HCT116 (cell line): ENCODE measurements around a stretch of chr1.

DNA sequence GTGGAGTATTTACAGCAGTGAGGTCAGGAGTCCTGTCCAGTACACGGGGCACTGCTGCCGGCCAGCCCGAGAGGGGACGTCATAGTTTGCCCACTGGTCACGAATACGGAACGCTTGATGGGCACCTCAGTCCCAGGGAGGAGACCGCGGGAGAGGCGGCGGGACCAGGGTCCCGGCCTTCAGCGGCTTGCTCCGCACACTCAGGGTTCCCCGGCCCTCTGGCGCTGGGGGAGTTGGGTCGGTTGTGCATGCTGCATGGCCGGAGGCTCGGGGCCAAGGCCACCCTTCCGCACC lies 28.8 kb upstream of the PRSS38 start:
- RRBS = 95% methylated on average over 6 of the region's 20 CpGs

DNA sequence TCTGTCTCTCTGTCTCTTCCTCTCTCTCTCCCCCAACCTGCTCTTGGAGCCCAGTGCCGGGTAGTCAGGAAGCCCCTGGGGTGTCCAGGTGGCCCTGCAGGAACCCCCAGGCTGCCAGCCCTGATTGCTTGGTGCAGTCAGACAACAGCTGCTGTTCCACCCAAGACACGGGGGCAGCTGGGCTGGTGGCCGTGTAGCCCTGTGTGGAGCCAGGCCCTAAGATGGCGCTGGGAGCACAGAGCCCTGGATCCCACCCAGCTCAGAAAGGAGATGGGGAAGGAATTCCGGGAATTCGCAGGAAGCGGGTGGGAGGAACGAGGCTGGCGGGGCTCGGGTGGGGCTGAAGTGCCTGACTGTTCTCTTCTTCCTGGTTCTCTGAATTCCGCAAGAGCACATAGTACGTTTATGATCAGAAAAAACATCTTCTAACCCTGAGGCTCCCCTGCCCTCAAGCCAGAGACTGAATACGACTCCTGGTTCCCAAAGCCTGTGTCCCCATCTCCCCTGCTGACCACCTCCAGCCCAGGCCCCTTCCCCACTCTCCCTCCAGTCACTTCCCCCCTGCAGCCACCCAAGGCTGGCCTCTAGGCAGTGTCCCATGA lies 55.1 kb downstream of the WNT9A start:
- RRBS = no CpG with 5 or more reads among the region's 13 CpGs

GRCh38 chr1:227895767-227896560 lies 51.8 kb downstream of the WNT9A start:
- RRBS = 81% methylated on average over 6 of the region's 26 CpGs

DNA sequence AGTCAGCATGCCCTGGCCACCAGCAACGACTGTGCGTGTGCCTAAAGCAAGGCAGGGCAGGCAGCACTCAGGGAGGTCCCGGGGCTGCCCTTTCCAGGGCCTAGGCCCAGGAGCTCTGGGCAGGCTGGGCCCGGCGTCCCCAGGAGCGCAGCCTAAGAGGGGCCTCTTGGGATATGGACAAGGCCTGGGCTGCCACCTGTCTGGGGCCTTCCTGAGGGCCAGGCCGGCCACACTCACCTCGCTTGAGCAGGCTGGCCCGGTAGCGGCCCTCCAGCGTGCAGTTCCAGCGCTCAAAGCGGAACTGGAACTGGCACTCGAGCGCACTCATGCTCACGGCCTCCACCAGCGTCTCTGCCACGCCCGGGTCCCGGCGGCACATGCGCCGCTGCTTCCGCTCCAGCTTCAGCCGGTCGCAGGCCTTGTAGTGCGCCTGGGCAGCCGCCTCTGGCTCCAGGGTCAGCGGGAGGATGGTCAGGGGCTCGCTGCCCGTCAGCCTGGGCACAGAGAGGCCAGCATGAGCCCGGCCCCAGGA lies 22.6 kb downstream of the WNT9A start:
- RRBS = 96% methylated on average over 11 of the region's 32 CpGs

DNA sequence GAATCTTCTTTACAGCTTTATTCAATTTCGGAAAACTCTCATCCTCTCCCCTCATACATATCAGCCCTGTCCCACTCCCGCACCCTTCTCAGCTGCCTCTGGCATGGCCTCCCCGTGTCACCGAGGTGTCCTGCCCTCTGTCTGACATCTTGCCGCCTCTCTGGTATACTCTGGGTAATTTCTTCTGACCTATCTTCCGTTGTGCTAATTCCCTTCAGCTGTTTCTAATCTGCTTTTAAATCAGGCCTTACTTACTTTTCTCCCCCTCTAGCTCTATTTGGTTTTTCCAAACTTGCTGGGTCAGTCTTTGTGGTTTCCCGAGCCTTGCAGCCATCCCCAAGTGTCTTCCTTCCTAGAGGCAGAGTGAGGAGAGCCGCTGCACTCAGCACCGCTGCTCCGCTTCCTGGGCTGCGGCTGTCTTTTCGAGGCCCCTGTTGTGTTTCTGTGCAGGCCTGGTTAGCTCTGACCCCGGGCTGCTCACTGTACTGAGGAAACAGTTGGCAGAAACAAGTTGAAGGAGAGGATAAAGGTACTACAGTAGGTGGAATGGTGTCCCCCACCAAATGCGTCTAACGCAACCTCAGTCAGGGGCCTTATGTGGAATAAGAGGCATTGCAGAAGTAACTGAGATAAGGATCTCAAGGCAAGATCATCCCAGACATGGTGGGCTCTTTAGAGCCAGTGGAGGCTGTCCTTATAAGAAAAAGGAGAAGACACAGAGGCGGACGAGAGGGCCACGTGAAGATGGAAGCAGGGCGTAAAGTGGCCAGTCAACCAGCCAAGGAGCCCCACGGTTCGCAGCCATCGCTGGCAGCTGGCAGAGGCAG lies 10.7 kb downstream of the WNT9A start:
- RRBS = no CpG with 5 or more reads among the region's 22 CpGs

DNA sequence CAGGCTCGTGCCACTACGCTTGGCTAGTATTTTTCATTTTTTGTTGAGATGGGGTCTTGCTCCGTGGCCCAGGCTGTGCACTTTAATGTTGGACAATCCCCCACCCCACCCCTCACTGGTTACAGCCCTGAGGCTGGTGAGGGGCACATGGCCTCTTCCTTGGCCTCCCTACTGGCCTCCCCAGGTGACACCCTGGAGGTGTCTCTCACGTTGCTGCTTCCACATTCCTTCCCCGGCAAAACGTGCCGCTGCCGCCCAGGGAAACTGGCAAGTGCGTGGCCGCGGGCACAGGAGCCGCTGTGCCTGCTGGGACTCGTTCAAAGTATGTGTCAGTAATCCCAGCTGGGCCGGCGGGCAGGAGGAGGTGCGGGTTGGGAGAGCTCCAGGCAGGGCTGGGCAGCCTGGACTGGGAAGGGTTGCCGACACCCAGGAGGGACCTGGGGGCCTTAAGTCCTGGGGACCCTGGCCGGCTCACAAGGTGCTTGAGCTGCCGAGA lies 6.4 kb downstream of the WNT3A start:
- RRBS = no CpG with 5 or more reads among the region's 19 CpGs

GRCh38 chr1:228087832-228088358 lies 5.4 kb downstream of the ARF1 start:
- RRBS = 93% methylated on average over 2 of the region's 9 CpGs

DNA sequence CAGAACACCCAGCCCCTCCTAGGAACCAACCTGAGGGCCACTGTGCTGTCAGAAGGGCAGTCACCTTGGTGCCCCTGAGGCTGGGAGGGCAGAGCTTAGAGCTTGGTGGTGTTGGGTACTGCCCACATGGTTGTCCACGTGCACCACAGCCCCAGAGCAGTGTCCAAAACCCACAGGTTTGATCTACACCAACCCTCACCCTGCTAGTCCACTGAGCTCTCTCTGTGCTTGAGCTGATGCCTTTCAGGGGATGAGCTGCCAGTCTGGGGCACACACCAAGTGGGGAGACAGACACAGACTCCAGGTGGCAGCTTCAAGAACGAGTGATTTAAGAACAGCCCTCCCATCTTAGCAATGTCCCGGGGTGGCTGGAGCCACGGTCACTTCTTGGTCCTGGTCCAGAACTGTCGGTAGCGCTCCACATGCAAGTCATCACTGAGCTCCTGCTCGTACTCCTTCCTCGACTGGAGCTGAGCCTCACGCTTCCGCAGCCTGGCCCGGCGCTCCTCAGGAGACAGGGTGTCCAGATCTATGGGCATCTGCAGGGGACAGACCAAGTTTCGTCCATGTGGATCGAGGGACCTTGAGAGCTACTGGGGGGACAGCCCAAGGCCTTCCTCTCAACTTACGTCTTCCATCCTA lies 2.6 kb downstream of the MRPL55 start:
- RRBS = no CpG with 5 or more reads among the region's 15 CpGs

- RRBS = 62% methylated on average over 5 of the region's 23 CpGs
Measured at GRCh38 chr1:228140909-228141543, 947 bp downstream of the GUK1 start.

DNA sequence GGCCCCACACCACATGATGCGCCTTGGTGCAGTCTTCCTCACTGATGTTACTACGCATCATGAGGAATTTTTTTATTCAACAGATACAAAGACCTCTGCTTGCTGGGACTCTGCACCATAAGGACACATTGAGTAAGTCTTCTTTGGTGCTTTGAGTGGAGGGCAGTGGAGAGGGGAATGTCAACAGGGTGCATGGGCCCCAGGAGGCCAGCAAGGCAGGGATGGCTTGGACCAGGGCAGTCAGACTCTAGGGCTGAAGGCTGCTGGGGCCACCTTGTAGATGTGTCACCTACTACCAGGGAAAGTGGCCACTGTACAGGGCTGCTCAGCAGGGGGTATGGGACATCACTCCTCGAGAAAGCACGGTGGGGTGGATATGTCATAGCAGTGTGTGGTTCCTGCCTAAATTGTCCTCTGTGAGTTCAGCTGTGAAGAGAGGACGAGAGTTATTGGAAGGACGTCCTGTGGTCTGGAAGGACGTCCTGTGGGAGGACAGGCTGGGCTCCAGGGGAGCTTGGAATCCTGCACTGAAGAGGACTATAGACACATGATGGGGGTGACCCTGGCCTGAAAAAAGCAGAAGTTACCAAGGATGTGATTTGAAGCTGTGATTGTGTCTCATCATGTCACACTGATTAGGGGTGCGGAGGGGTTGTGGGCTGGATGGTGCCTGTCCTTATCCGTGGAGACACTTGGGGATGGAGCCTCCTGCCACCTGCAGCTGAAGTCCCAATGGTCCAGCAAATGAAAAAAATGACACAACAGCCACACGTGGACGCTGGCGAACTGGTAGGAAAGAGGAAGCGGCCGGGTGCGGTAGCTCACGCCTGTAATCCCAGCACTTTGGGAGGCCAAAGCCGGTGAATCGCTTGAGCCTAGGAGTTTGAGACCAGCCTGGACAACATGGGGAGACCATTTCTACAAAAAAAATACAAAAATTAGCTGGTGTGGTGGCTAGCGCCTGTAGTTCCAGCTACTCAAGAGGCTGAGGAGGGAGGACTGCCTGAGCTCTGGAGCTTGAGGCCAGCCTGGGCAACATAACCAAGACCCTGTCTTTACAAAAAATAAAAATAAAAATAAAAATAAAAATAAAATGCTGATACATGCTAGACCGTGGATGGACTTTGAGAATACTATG lies 1.2 kb upstream of the IBA57 start:
- RRBS = no CpG with 5 or more reads among the region's 20 CpGs

GRCh38 chr1:228178465-228179609 lies 13.2 kb downstream of the IBA57 start:
- RRBS = no CpG with 5 or more reads among the region's 15 CpGs

GRCh38 chr1:228358840-228359159 lies 47.8 kb downstream of the TRIM11 start:
- RRBS = no CpG with 5 or more reads among the region's 7 CpGs

- RRBS = 85% methylated on average over 9 of the region's 19 CpGs
Measured at GRCh38 chr1:228464560-228464779, 6.6 kb downstream of the H2BC26 start.

DNA sequence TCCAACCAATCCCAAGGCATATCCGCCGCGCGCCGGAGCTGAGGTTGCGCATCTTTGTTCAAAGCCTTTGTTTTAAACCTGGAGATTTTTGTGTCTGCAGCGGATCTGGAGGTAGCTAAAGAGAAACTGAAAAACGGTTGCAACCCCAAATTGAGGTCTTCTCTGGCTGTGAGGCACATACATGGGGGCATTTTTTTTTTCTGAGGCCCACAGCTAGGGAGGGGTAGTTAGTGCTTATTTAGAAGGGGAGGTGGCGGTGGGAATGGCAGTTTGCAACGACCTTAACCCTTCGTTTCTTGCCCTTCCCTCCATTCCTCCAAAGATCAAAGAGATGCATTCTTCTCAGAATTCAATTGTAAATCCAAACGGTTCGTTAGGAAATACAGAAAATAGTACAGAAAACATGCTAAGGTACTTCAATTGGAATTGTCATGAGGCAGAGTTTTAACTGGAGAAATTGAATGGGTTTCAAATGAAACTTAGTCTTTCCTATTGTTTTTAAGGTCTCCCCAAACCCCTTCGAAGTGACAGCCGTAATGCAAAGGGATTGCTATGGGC lies 7.0 kb downstream of the H2BC26 start:
- RRBS = 98% methylated on average over 5 of the region's 15 CpGs

- RRBS = no CpG with 5 or more reads among the region's 4 CpGs
Measured at GRCh38 chr1:228490212-228491092, 3.3 kb downstream of the RNF187 start.

GRCh38 chr1:228637614-228637995 lies 97.7 kb upstream of the RHOU start:
- RRBS = no CpG with 5 or more reads among the region's 34 CpGs

DNA sequence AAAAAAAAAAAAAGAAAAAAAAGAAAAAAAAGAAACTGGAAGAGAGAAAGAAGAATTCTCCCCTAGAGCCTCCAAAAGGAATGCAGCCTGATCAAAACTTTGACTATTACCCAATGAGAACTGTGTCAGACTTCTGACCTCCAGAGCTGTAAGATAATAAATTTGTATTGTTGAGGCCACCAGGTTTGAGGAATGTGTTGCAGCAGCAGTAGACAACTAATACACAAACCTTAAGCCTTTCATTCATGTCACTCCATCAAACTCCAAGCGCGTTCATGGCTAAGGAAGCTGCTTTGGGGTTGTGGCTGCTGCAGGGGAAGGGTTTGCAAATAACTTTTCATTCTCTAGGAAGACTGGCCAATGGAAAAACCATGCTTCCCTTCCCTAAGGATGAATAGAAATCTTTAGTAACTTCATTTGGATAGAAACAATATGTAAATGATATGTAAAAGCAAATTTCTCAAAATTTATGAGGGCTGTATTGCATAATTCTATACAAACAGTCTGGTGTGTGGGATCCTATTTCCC lies 170.4 kb downstream of the RHOU start:
- RRBS = no CpG with 5 or more reads among the region's 2 CpGs

- RRBS = no CpG with 5 or more reads among the region's 8 CpGs
Measured at GRCh38 chr1:229027567-229028125, 243.3 kb upstream of the RAB4A start.

- RRBS = no CpG with 5 or more reads among the region's 5 CpGs
Measured at GRCh38 chr1:229108925-229109264, 162.0 kb upstream of the RAB4A start.